Hematopoietic multipotent progenitor cell (in vitro differentiated cells): ENCODE data around the genes GPR6 and WASF1.

- CAGE, long polyA plus RNA, result no peak
Measured at GRCh38 chr6:109008291-109009372, 86.0 kb downstream of the SESN1 start.

DNA sequence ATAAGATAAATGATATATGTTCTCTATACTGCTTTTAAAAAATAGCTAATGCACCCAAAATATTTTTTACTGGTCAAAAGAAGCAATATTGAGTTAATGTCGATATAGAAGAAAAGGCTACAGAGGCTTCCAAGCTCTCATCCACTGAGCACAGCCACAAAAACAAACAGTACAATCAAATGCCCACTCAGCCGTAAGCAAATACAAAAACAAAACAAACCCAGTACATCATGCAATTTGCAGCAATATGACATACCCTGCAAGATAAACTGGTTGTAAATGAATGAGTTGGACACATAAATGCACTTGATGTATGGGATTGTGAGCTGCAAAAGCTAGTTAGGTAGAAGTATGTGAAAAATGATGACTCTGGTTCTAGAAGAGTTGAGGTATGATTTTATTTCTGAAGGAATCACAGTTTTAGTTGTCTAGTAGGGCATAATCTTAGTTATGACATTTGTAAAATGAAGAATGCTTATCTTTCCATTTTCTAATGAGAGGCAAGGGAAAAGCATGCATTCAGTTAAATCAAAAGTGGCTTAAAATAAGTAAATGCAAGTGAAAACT is 83.9 kb downstream of the SESN1 start:
- CAGE, long polyA plus RNA, result no peak

GRCh38 chr6:109080027-109080302 is 14.7 kb downstream of the SESN1 start:
- CAGE, long polyA plus RNA, result no peak

DNA sequence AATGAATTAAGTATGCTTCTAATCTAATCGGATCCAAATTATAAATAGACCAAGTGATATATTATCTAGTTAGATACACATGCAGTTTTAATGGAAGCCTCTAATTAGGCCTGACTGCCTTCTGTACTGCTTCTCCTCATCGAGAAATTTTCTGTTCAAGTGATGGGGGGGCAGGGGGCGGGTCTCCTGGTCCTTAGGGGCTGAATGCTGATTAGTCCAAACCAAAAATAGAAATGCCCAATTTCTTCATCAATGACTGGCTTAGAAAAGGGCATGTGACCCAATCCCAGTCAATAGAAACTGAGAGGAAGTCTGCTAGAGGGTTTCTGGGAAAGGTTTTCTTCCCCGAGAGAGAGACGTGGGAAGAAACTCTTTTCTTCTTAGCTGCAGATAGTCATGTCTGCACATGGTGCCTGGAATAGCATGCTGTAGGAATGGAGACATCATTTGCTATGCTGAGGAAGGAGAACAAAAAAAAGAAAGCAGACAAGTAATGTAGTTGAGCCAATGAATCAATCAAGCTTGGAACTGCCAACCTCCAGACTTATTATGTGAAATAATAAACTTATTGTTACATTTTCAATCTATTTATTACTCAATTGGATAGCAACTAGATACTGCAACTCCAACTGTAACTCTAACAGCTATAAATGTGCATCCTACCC is 6.7 kb downstream of the SESN1 start:
- CAGE, long polyA plus RNA, result no peak

- CAGE, long polyA plus RNA, result start-site peak on the plus strand at chr6:109368902-109368969, 6 reads
Measured at GRCh38 chr6:109368767-109369309, 13.4 kb downstream of the CD164 start.

DNA sequence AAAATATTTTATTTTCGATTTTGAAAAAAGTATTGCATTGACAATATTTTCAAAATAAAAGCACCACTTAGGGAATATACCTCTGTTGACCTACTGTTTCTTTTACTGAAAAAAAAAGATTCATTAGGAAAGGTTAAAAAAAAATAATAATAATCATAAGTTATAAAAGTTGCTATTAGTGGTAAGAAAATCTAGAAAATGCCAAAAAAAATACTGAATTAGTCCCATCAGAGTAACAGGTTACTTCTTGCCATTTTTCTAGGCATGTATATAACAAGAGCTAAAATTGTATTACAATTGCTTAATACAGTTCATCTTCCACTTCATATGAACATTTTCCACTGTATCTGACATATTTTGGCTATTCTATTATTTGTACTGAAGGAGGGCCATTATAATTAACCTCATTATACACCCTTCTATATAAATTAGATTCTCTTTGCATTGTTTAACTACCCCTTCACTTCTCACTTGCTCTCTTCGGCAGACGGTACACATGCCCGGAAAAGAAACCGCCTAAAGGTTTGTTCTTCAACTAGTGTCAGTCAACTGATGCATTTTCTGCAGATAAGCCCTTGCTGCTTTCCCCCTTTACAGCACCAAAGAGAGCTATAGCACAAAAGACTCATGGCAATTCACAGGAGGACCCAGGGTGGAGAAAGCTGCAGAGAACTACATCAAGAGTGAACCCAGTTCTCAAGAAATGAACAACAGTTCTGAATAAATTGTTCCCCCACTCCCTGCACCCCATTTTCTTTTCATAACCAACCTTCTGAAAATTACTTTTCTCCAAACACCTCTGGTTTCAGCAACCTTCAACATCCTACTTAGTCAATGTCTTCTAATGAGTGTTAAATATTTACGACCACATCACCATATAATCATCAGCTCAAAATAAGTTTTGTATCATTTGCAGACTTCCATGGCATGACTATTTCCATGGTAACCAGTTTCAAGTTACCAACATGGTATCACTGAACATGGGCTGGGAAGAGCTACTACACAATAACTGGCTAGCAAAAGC is 9.0 kb downstream of the CD164 start:
- CAGE, long polyA plus RNA, result no peak

- CAGE, long polyA plus RNA, result no peak
Measured at GRCh38 chr6:109446472-109447081, 6.1 kb downstream of the SMPD2 start.

DNA sequence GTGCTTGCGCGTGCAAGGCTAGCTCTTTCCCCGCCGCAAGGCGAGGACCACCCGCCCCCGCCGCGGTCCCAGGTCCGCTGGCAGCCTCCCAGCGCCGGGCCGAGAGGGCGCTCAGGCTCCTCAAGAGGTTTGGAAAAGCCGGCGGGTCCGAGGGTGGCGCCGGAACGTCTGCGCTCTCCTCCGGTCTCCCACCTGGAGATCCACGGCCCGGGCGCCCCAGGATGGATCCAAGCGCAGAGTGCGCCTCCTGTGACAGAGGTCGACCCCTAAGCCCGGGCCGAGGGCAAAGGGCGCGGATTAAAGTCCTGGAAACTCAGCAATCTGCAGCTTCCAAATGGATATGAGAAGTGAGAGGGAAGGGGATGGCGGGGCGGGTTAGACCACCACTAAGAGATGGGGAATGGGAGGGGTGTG is 583 bp upstream of the MICAL1 start:
- CAGE, long polyA plus RNA, result no peak

DNA sequence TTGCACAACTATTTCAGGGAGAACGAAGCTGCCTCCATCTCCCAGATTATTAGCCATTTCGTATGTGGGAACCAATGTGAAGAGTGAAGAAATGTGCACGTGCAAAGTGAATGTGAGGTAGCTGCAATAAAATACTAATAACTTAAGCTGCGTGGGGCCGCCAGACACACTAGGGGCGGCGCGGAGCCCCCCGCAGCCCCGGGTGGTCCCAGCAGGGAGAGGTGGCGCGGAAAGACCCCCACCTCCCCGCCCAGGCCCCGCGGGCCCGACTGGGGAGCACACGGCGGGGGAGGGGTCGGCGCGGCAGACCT is 322 bp downstream of the ZBTB24 start:
- CAGE, long polyA plus RNA, result no peak

GRCh38 chr6:109892999-109893344 is 85.1 kb upstream of the GPR6 start:
- CAGE, long polyA plus RNA, result no peak

DNA sequence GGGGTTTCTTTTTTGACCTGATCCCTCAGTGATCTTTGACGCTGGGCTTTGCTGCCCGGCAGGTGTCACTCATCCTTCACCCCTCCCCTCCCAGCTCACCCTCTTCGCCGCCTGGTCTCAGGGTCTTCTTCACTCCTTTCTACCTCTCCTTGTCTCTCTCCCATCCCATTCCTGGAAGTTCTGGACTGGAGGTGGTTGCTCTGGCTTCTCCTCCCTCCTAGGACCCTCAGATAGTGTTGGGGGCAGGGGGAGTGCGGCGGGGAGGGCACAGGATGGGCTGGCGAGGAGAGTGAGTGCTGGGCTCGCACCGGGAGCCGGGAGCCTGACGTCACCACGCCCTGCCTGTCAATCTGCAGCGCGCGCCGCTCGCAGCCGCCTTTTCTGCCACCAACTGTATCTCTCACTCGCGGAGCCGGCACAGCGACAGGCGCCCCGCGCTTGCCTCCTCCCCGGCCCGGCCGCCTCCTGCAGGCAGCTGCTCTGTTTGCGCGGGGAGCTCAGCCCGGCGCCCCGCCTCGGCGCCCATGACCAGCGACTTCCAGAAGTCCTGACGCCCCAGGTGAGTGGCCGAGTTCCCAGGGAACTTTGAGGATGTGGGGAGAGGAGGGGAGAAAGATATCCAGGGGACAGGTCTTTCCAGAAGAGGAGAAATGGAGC is at the start of gene GPR6:
Gene GPR6, plus strand, starts transcription at position 403 of the 657 bp plus-strand sequence.
- CAGE, long polyA plus RNA, result no peak

- CAGE, long polyA plus RNA, result no peak
Measured at GRCh38 chr6:110039943-110040491, 61.9 kb downstream of the GPR6 start.

- CAGE, long polyA plus RNA, result no peak
Measured at GRCh38 chr6:110179402-110179777, at the start of gene WASF1. WASF1 (minus strand) TSS chr6:110179670.

GRCh38 chr6:110182433-110182840 is 2.2 kb downstream of the CDC40 start:
- CAGE, long polyA plus RNA, result no peak

DNA sequence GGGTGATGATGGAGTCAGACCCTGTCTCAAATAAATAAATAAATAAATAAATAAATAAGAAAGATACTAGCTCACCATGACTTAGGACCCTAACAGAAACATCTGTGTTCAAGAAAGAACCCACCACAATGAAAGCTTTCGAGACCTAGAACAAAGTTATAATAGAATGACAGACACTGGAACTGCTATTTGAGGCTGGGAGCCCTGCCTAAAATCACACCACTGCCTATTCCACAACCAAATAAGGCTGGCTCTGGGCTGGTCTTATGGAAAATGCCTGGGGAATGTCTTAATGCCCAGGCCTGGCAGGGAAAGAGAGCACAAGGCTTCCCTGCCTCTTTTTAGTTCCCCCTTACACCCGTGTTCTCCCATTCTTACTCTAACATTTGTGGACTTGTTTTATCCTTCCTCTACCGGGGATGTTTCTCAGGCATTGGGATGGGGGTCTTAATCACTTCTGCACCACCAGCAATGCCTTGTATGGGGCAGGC is 5.6 kb upstream of the METTL24 start:
- CAGE, long polyA plus RNA, result no peak

- CAGE, long polyA plus RNA, result no peak
Measured at GRCh38 chr6:110511519-110511904, 35.1 kb upstream of the SLC22A16 start.

- CAGE, long polyA plus RNA, result no peak
Measured at GRCh38 chr6:110542755-110543183, 66.4 kb upstream of the SLC22A16 start.

- CAGE, long polyA plus RNA, result no peak
Measured at GRCh38 chr6:110655582-110656253, 159.6 kb downstream of the CDK19 start.

DNA sequence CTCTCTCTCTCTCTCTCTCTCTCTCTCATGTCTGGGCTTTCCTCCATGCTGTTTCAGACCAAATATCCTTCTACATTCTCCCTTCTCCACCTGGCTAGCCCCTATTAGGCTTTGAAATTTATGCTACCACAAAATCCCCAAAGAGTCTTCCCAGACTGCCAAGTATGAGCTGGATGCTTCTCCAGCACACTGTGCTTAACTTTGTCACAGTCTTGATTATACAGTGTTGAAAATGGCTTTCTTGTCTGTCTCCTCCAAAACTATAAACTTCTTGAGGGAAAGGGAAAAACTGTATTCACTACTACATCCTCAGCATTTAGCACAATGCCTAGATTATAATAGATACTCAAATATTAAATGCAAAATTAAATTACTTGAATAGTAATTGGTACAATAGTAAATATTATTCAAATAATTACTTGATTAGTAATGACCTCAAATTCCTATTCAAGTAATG is 80.7 kb downstream of the CDK19 start:
- CAGE, long polyA plus RNA, result no peak

- CAGE, long polyA plus RNA, result no peak
Measured at GRCh38 chr6:110738638-110739458, 76.4 kb downstream of the CDK19 start.